ENCODE measurements around the genes KLF3, RFC1 and N4BP2.

DNA sequence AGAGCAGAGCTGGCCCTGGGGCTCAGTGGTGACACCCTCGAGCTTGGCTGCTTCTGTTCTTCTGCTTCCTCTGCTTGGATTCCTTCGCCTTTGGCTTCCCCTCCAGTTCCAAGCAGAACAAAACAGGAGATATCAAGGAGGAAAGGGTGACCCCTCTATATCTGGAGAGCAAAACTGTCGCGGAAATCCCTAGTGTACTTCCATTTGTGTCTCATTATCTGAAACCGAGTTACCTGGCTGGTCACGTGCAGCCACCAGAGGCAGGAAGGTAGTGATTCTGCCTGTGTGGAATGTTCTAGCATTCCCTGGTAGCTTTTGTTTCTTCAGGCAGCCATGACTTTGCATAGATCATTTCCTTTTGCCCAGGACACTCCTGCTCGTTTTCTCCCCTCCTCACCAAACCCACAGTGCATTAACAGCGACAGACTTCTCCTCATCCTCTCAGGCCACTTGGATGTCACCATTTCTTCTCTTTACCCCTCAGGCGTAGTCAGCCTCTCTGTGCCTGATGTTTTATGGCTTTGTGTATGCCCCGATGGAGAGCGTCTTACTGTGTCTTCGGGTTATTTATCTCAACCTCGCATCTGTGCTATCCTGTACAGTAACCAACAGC, 107.9 kb downstream of the PTTG2 start:
- PRO-cap: no peak

DNA sequence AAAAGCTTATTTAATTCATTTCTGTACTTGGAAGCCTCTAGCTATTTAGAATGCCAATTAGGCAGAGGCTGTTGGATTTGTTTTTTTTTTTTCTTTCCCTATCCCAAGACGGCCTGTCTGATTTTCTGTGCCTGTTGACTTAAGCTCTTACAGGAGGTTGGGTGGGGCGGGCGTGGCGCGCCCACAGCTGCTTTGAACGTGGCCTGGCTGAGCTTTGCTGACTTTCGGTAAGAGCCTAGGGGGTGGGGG, 195.1 kb downstream of the PTTG2 start:
- PRO-cap: no peak

DNA sequence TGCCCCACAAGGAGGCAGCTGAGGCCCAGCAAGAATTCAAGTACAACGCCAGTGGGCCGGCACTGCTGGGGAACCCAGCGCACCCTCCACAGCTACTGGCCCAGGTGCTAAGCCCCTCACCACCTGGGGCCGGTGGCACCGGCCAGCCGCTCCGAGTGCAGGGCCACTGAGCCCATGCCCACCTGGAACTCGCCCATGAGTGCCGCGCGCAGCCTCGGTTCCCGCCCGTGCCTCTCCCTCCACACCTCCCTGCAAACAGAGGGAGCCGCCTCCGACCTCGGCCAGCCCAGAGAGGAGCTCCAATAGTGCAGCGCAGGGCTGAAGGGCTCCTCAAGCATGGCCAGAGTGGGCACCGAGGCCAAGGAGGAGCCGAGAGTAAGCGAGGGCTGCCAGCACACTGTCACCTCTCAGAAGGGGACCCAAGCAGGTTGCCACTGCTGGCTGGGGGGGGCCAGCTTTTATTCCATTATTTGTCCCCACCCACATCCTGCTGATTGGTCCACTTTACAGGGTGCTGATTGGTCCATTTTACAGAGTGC, 338.9 kb upstream of the KLF3 start:
- PRO-cap: no peak

- PRO-cap: bidirectional peak, plus-strand start at chr4:38664251, minus-strand start at chr4:38663738
Measured at GRCh38 chr4:38663542-38664604, at the start of gene KLF3. Gene KLF3, plus strand, starts transcription at chr4:38664199.

DNA sequence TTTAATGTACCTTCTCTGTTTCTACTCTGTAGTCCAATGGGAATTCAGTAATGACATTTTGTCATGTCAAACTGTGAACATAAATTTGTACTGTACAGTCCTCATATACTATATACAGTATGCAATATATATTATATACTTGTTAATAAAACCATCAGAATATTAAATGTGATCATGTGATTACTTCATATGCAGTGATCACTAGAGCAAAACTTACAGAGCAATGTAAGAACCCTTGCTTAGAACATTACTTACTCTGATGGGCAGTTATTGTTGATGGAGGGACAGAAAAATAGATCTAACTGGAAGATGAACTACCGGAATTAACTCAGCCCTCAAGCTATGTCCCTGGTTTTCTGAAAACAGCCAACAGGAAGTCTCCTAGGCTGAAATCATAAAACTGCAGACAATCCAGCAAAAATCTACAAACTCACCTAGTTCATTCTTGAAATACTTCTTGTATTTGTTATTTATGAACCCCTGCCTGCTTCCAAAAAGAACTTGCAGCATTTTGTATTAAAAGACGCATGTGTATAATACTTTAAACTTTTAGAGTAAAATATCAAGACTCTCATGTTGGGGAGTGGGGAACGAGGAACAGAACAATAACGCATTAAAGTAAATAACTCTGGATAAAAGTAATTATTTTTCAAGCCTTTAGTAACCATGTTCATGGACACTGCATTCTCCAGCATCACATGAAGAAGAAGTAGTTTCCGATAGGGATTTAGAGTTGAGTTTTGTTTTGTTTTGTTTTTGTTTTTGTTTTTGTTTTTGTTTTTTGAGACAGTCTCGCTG, 37.1 kb downstream of the KLF3 start:
- PRO-cap: no peak

GRCh38 chr4:38780914-38781370, 1.8 kb downstream of the TLR10 start:
- PRO-cap: no peak

DNA sequence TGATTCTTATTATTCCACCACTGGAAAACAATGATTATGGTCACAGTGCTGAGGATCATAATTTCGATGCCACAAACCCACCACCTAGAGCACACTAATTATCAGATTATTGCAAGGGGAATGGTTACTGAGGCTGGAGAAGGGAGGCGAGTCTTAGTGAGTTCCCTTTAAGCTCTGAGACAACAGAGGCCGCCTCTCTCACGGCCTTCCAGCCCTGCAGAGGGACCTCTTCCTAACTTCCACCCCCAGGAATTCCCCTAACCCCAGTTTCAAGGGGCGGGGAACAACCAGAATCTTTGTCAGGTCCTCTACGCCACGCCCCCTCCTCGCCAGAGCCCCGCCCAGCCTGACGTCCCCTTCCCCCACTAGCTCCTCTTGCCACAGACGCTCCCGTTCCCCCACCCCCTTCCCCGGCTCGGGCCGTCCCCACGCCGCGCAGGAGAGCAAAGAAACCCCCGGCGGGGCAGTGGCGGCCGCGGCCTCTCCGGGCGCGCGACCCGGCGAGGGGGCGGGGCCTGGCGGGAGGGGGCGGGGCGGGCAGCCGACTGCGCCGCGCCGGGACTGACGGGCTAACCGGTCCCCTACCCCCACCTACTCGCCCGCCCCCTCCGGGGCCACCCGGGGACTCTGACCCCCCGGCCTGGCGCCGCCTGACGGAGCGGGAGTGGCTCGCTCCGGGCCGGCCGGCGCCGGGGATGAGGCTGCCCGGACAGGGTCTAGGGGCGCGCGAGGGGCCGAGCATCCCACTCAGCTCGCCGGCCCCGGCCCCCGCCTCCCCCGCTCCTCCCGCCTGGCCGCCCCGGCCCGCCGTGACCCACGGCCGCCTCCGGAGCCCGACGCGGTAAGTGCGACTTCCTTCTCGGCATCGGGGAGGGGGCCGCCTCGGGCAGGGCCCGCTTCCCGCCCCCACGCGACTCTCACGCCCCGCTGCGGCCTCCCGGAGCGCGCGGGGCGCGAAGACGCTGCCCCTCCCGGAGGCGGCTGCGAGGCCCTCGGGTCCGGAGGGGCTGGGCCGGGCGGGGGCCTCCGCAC, 12.4 kb upstream of the TMEM156 start:
- PRO-cap: bidirectional peak, plus-strand start at position 653 of the sequence, minus-strand start at position 234 of the sequence; bidirectional peak, plus-strand start at position 947 of the sequence, minus-strand start at position 770 of the sequence

DNA sequence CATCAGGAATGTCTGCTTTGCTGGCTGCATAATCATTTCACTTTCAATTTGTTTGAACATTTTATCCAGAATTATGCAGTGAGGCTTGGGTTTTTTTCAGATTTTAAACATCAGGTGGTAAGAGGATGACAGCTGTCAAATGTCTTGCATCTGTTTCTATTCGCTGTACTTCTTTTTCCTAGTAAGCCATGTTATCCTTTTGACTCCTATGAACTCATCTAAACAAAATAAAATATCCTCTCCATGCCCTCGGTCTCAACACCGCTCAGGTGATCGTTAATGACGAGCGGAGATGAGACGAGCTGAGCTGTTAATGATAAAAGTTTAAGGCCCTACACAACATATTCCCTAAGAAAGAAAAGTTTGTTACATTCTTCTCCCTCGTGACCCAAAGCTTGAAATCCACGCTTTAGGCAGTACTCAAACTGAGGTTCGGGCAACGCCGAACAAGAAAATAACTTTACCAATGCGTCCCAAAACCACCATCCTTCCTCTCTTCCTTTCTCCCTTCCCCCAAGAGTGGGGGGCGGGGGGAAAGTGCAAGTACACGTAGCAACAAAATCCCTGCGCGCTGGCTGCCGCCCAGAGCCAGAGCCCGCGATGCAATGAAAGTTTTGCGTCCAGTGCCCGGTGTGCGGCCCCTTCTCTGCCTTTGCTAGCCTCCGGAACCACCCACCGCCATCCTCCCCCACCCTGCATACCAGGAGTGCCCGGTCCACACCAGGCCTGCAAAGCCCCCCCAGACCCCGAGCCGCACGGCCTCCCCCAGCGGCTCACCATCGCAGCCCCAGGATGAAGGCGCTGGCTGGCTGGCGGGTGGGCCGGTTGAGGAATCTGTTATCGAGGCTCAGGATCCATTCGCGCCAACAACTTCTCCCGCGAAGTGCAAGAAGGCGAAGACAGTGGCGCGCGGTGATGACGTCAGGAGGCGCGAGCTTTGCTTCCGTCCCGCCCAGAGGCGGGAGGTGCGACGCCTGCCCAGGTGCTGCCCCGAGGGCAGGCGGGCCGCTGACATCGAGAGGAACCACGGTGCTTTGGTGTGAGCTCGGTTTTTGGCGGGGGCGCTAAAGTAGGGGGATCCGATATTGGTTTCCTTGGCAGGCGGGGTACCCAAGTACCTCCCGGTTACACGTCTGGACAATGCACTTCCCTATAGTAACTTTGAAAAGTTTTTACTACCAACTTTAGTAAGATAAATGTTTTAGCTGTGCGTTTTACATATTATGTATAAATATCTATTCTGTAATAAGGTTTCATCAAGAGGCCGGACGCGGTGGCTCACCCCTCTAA, at the start of gene RFC1:
Gene RFC1 (minus strand): TSS at position 901 of the 1,290 bp plus-strand sequence.
- PRO-cap: bidirectional peak, plus-strand start at position 999 of the sequence, minus-strand start at position 901 of the sequence

- PRO-cap: no peak
Measured at GRCh38 chr4:39455561-39456570, 2.9 kb downstream of the RPL9 start.

DNA sequence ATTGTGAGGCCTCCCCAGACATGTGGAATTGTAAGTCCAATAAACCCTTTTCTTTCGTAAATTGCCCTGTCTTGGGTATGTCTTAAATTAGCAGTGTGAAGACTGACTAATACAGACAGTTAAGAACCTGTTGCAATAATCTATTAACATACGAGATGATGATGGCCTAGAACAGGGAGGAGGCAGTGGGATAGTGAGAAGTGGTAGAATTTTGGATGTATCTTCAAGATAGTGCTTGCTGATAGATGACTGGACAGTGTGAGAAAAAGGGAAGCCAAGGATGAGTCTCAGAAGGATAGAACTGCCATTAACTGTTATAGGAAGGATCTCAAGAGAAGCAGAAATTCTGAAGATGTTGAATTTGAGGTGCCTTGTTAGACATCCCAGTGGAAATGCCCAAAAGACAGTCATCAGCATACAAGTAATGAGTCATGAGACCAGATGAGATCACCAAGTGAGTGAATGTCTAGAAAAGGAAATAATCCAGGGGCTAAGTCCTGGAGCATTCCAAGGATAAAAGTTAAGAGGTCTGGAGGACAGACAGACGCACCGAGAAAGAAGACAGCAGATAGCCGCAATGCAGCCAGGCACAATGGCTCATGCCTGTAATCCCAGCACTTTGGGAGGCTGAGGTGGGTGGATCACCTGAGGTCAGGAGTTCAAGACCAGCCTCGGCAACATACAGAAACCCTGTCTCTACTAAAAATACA, 38.9 kb upstream of the UGDH start:
- PRO-cap: no peak

- PRO-cap: no peak
Measured at GRCh38 chr4:39706372-39706957, 8.5 kb downstream of the UBE2K start.

GRCh38 chr4:39733694-39734335, 35.9 kb downstream of the UBE2K start:
- PRO-cap: no peak

- PRO-cap: bidirectional peak, plus-strand start at chr4:40056932, minus-strand start at chr4:40056839
Measured at GRCh38 chr4:40056515-40057104, at the start of gene N4BP2. Gene N4BP2, plus strand, starts transcription at chr4:40056850.

- PRO-cap: no peak
Measured at GRCh38 chr4:40190529-40191331, 6.1 kb upstream of the RHOH start.

DNA sequence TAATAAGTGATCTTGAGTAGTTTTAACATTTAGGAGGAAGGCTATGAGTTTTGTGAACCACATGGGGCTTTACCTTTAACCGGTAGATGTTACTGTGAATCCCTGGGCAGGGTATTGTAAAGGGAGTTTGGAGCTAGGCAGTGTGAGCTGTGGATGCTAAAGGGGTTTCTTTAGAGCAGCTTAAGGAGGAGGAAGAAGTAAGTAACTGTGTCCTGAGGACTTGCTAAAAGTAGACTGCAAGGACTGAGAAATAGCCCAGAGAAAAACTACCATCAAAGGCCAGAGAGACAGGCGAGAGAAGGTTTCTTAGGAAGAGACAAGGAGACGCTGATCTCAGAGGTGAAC, 5.6 kb downstream of the RHOH start:
- PRO-cap: no peak

DNA sequence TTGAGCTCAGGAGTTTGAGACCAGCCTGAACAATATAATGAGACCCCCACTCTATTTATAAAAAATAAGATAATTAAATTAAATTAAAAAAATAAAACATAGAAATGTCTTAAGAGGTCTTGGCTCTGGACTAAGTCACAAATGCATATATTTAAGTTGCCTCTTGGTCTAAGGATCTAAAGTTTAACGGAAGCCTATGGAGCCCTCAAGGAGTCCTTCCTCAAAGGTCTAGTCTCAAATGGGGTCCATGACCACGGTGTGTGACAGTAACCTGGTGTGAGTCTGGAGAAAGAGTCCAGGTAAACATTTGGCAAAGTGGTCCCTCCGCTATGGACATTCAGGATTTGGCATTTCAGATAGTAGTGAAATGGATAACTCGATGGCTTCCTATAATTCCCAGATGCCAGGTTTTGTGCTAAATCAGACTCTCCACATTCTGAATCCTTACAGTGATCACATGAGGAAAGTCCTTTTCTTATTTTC, 44.1 kb downstream of the RHOH start:
- PRO-cap: no peak

DNA sequence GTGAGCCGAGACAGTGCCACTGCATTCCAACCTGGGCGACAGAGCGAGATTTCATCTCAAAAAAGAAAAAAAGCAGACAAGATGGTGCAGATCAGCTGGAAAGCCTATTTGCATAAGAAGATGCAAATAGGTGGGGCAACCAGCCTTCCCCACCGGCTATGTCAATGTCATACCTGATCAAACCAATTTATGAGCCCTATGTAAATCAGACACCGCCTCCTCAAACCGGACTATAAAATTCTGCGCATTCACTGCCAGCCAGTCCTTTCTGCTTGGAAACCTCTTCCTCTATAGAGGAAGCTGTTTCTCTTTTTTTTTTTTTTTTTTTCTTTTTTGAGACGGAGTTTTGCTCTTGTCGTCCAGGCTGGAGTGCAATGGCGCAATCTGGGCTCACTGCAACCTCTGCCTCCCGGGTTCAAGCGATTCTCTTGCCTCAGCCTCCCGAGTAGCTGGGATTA, 64.5 kb upstream of the CHRNA9 start:
- PRO-cap: no peak

DNA sequence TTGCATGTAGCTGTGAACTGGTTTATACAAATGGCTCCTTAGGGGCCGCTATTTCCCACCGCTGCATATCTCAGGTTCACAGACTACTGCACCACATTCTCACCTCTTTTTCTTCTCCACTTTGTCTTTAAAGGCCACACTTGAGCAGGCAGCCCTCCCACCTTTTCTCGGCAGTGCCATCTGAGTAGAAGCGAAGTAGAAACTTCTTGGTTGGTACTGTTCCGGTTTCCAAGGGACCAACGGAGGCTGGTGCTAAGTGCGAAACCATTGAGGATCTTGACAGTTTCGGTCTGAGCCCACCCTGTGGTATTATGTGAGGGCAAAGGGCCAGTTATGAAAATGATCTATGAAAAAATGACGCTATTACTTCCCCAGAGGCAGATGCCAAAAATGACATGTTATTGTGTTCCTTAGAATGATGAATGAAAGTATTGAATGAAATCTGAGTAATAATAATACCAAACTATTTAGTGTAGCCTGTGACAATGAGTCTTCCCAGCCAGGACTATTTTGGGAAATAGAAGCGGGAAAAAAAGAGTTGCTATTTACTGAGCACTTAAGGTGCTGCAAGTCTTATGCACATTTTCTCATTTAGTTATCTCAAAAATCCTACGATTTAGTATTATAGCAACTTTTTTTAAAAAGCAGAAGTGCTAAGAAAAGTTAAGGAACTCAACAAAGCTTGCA, 29.7 kb upstream of the CHRNA9 start:
- PRO-cap: no peak

DNA sequence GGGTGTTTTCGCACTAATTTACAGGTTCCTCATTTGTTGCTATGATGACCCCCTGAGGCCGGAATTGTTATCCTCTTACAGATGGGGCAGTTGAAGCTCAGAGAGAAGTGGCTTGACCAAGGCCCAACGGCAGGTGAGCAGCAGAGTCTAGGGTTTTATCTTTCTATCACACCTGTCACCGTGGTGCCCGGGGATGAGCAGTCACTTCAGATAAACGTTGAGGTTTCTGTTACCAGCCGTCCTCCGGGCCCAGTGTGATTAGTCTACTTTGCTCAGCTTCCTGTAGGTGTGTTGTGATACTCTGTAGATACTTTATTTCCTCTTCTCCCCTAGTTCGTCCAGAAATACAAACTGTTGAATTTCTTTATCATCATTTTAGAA, 26.9 kb upstream of the CHRNA9 start:
- PRO-cap: no peak

DNA sequence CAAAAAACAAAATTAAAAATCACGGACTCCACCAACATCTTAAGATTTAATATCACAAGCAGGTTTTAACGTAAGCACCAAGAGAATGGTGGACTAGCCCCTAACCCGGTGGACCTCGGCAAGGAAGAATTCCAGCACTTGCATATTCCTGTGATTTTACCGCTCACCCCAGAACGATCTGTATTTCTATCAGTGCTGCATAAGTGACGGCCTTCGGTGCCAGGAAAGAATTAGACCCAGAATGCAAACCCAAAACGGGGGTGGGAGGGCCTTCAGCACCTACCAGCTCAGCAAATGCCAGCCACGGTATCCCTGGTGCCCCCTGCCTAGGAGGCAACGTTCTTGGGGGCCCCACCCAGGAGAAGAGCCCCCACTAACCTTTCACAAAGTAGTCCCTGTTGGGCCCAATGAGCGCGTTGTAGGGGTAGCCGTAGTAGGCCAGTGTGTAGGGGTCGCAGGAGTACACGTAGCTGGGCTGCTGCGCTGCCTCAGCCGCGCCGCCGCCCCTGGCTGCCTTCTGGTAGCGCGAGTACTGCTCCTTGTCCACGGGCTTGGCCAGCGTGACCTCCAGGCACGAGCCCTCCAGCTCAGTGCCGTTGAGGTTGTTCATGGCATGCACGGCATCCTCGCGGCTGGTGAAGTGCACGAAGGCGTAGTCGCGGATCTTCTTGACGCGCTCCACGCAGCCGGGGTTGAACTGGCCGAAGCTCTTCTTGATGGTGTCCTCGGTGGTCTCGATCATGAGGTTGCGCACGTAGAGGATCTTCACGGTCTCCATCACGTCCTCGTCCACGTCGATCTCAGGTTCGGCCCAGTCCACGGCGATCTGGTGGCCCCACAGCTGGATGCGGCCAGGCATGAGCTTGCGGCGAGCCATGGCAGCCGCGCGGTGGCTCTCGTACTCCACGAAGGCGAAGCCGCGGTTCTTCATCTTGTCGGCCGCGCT, 102.5 kb downstream of the CHRNA9 start:
- PRO-cap: no peak

Measured in duodenum (tissue), 1 donor.